Measurements from ENCODE around the gene IKZF1.

GRCh38 chr7:50069111-50070086 is 23.6 kb downstream of the ZPBP start:
- RRBS, result no CpG with 5 or more reads among the region's 12 CpGs

DNA sequence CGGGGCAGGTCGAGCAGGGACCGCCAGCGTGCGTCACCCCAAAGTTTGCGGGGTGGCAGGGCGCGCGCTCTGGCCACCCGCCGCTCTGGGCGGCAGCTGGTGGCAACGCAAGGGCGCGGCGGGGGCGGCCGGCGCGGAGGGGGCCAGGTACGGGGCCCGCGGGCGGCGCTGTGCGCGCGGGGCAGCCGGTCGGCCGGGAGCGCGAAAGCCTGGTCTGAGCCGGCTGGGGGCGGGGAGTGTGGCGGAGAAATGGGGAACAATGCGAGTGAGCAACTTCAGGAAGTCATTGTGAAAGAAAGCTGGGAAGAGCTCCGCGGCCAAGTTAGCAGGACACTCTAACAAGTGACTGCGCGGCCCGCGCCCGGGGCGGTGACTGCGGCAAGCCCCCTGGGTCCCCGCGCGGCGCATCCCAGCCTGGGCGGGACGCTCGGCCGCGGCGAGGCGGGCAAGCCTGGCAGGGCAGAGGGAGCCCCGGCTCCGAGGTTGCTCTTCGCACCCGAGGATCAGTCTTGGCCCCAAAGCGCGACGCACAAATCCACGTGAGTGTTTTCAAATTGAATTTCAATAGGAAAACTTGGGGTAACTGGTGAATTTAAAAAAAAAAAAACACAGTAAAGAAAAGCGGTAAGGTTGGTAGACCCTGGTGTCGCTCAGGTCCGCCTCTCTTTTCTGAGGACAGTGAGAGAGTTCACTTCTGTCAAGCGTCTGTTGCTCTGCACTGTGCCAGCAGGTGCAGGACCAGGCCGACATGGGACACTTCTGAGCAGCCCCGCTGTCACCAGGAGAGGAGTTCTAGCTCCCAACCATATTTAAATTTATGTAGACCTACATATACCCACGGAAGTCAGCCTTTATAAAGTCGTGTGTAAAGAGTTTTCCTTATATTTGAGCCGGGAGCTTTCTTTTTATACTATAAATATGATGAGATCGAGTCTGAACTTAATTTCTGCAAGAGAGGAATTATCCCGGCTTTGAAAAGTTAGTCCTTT is at the start of gene IKZF1:
IKZF1 (plus strand) TSS at position 333 of the 989 bp plus-strand sequence.
- RRBS, result 4% methylated on average over 19 of the region's 76 CpGs

GRCh38 chr7:50308131-50308432 is 3.6 kb downstream of the IKZF1 start:
- RRBS, result no CpG with 5 or more reads among the region's 3 CpGs

DNA sequence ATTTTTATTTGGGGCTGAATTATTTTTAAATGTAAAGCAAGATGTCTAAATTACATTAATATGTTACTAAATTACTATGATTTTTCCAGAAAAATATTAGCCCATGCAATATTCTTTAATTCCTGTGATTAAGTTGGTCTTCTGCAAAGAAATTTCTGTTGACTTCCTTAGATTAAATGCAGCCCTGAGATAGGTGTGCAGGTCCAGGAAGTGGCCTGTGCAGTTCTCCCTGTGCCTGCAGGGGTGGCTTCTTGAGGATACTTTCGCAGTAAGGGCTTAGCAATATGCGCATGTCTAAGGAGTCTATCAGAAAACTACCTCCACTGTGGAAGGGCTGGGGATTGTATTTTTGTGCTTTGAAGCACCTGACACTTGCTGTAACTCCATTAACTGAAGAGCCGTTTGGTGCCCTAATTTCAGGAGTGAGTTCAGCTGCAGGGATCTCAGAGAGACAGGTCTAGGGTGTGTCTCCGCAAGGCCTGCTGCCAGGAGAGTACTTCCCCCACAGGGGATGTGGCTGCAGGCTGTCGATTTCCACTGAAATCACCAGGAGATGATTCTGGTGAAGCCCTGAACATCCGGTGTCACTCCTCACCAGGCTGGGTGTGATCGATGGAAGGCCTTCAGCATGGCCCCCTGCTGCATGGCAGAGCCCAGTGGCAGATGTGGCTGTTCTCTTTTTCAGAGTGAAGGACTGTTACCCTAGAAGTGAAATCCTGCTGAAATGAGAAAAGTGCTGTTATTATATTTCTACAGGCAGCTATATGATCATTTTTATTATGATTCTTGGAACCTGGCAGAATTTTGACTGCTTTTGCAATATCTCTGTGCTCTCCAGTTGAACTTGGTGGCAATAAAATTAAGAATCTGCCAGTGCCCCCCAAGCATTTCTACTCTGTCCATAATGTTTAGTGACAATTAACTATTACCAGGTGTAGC is 35.6 kb downstream of the IKZF1 start:
- RRBS, result no CpG with 5 or more reads among the region's 7 CpGs

GRCh38 chr7:50450661-50451137 is 549 bp upstream of the FIGNL1 start:
- RRBS, result 18% methylated on average over 3 of the region's 27 CpGs

GRCh38 chr7:50502163-50502760 is 52.1 kb upstream of the FIGNL1 start:
- RRBS, result no CpG with 5 or more reads among the region's 9 CpGs

DNA sequence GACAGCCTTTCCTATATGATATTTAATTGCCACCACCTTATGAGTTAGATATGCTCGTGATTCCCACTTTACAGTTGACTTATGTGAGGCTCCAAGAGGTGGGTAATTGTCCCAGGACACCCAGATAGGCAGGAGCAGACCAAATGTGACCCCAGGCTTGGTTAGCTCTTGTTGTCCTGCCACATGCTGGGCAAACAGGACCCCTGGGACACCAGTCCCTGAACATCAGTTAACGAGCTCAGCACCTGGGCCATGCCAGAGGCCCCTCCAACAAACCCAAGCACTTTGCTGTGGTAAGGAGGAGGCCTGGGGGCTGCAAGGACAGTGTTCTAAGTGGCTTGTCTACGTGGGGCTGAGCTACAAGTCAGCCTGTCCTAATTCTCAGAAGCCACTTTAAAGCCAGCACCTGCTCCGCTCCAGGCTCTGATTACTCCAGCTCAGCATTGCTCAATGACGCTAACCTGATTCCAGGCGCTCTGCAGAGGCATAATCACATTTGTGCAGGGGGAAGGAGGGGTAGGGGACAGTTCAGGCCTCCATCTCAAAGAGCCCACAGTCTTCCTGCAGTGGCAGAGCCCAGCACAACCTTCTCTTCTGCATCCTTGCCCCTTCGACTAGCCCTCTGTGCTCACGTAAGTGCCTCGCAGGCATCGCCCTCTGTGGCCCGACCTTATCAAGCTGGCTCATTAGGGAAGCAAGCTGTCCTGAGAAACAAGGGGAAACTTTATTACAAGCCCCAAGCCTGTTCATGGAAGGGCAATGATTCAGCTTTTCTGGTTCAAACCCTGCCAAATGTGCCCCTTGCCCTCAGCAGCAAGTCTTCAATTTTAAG is 57.2 kb downstream of the DDC start:
- RRBS, result no CpG with 5 or more reads among the region's 11 CpGs

GRCh38 chr7:50560815-50561292 is 4.4 kb downstream of the DDC start:
- RRBS, result 6% methylated on average over 3 of the region's 9 CpGs

DNA sequence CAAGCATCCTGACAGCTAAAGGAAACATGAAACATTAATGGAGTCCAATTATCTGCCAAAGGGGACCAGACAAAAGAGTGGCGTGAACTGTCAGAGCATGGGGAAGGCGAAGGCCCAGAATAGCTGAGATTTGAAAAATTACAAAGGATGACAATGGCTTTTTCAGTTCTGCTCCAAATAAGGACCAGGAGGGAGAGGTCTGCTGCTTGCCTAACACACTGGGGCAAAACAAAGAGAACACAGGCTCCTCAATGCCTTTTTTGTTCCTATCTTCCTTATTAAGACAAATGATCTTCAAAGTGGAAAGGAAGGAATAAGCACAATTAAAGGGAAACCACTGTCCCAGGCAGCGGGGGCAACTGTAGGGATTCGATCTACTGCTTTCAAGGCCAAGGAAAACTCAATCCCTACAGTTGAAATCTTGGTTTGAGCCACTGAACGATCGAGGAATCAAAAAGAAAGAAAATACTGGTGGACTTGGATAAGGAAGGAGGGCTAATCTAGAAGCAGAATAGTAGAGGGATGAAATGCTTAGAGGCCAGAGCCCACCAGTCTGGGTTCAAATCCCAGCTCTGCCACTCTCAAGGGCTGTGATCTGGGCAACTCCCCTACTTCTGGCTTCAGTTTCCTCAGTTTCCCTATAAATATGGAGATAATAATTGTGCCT is 91.8 kb downstream of the GRB10 start:
- RRBS, result no CpG with 5 or more reads among the region's 6 CpGs

DNA sequence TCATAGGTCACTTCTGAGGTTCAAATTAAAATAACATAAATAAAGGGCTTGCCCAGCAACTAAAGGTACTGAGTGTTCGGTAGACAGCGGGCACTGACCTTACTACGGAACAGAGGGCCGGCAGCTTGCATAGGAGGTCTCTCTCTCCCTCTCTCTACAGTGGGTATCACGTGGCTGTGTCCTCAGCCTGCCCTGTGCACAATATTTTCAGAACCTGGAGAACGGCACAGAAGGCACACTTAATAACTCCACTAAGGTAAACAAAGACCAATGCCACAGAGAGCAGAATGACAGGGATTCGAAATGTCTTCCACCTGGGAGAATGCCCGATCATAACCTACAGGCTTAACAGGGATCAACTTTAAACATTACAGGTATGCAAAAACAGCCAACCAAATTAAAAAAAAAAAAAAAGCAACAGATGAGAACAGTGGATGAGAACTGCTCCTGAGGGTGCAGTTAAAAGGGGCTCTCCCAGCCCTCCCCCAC is 71.9 kb downstream of the GRB10 start:
- RRBS, result no CpG with 5 or more reads among the region's 8 CpGs

- RRBS, result no CpG with 5 or more reads among the region's 12 CpGs
Observed at GRCh38 chr7:51255046-51255948, 61.3 kb downstream of the COBL start.

DNA sequence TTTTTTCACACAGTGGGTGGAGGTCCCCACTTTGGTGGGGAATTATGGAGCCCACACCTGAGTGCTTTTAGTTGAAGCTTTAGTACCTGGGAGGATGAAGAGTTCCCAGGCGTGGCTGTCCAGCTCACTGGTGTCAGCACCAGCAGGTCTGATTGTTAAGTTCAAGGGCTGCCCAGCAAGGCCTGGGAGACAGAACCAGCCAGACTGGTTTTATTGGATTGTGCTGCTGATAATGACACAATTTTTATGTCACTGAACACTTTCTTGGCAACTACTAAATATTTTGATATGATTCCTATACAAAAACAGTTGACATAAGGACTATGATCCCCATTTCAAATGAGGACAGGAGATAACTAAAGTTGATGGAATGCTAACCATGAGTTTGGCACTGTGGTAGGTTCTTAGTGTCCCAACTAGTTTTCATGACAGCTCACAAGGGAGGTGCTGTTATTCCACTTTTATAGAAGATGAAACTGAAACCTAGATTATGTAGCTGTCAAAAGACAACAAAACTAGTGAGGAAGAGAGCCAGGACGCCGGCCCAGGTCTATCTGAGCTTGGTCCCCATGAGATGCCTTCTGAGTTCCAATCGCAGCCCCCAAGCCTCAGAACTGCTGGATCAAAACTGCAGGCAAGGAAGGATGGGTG is 52.9 kb downstream of the COBL start:
- RRBS, result no CpG with 5 or more reads among the region's 4 CpGs

DNA sequence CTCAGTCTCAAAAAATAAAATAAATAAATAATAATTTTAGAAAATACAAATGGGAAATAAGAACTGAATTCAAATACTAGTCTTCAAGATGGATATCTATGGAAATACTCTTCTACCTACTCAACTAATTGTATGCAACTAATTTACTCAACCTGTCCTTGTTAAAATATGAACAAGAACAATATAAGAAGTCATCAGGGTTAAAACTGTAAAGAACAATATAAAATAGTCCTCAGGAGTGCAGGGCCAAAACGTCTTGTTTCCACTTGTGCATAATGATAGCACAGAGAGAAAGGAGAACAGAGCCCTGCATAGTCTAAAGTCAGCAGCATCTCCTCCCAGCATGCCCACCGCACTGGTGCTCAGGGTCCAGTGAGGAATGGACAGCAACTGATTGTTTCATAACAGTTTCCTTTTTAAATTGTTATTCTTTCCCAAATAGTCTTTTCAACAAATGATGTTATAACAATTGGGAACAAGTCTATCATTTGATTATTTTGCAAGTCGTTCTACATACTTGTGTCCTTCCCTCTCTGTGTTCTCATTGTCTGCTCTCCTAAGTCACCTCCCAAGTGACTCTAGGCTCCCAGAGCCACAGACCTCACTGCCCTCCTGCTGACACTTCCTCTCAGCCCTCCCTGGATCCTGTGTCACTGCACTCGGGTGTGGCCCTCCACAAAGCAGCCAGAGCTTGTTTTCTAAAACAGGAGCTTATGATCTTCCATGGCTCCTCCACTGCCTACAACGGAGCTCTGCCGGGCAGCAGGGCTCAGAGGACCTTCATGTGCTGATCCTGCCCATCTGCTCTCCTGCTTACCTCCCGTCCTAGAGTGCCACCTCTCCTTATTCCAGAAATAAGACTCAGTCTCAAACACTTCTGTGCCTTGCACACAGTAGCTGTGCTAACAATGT is 27.6 kb downstream of the COBL start:
- RRBS, result no CpG with 5 or more reads among the region's 7 CpGs

- RRBS, result no CpG with 5 or more reads among the region's 7 CpGs
Observed at GRCh38 chr7:51302833-51303194, 13.8 kb downstream of the COBL start.

DNA sequence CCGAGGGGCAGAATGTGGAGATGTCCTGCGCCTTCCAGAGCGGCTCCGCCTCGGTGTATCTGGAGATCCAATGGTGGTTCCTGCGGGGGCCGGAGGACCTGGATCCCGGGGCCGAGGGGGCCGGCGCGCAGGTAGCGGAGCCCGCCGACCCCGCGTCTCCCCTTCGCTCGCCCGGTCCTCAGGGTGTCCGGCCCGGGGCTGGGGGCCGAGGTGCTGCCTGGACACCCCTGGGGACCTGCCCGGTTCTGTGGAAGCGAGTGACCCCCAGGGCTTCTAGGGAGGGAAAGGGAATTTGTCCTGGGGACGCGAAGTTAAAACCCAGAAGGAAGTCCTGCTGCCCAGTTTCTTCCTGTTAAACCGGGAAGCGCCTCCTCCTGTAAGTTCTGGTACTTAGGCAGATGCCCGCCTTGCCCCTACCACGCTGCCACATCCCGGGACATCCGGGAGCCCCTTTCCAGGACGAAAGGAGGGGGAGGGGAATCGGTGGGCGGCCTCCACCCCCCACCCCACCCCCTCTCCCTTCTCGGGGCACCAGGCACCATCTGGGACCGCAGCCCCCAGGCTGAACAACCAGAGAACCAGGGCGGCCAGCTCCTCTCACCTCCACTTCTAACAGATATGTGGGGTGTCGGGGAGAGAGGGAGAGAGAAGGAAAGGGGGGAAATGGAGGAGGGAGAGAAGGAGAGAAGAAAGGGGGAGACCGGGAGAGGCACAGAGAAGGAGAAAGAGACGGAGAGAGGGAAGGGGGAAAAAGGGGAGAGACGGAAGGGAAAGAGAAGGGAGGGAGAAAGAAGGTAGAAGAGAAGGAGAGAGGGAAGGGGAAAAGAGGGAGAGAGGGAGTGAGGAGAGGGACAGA is 2.7 kb downstream of the VSTM2A start:
- RRBS, result 16% methylated on average over 19 of the region's 43 CpGs

DNA sequence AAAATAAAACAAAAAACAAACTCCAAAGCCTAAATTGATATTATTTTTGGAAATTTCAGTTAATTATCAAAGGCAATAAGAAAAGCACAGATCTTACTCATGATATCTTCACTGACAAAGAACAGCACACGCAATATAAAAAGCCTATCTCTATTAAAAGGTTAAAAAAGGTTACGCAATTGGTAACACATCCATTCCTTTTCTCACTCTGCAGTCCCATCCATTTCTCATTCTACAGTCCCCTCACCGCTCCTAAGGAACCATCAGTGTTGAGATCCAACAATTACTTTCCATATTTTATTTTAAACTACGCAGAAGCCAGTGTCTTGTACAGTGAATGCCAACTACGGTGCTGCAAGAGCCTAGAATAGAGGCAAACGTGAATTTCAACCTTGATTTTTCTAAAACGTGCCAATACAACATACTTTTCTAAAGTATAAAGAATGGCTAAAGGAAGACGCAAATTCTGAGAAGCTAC is 1.2 kb downstream of the SEC61G start:
- RRBS, result no CpG with 5 or more reads among the region's 8 CpGs

- RRBS, result no CpG with 5 or more reads among the region's 38 CpGs
Observed at GRCh38 chr7:54888205-54889136, 129.5 kb upstream of the SEC61G start.

GRCh38 chr7:55075367-55076028 is 56.7 kb downstream of the EGFR start:
- RRBS, result no CpG with 5 or more reads among the region's 5 CpGs

DNA sequence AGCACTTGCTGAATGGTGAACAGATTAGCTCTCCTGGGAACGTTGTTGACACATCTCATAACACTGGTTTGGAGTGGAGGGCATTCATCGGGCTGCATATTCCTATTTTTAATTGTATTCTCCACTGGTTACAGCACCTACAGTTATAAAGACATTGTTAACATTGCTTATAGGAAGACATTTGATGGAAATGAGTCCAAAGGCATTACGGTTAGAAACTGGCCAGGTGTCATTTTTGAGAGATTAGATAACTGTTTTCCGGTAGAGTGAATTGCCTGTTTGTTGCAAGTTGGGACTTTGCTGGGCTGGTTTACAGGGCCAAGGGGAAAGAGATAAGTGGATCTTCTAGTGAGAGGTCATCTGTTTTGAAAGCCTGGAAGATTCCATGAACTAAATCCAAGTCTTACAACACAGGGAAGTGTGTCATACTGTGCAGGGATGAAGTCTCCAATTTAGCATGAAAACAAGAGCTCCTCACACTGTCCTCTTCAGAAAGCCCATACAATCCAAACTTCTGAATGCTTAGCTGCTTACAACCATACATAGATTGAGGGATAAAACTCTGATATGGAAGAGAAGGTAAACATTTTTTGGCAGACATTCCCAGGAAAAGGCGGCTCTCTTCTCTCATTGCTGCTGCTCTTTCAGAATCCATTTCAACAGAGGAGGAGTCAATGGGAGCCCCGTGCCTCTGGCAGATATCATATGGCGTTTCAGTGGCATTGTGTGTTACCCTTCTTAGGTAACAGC is 102.0 kb downstream of the EGFR start:
- RRBS, result no CpG with 5 or more reads among the region's 7 CpGs

DNA sequence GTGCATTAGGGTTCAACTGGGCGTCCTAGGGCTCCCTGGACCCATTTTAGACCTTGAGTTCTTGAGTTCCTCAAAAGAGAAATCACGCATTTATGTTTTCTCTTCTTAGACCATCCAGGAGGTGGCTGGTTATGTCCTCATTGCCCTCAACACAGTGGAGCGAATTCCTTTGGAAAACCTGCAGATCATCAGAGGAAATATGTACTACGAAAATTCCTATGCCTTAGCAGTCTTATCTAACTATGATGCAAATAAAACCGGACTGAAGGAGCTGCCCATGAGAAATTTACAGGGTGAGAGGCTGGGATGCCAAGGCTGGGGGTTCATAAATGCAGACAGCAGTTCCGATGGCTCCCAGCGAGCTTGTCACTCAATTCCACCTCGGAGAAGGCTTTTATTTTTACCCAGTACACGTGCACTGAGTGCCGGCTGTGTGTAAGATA is 124.4 kb downstream of the EGFR start:
- RRBS, result no CpG with 5 or more reads among the region's 10 CpGs